Measurements from ENCODE around the gene DCDC2C.

DNA sequence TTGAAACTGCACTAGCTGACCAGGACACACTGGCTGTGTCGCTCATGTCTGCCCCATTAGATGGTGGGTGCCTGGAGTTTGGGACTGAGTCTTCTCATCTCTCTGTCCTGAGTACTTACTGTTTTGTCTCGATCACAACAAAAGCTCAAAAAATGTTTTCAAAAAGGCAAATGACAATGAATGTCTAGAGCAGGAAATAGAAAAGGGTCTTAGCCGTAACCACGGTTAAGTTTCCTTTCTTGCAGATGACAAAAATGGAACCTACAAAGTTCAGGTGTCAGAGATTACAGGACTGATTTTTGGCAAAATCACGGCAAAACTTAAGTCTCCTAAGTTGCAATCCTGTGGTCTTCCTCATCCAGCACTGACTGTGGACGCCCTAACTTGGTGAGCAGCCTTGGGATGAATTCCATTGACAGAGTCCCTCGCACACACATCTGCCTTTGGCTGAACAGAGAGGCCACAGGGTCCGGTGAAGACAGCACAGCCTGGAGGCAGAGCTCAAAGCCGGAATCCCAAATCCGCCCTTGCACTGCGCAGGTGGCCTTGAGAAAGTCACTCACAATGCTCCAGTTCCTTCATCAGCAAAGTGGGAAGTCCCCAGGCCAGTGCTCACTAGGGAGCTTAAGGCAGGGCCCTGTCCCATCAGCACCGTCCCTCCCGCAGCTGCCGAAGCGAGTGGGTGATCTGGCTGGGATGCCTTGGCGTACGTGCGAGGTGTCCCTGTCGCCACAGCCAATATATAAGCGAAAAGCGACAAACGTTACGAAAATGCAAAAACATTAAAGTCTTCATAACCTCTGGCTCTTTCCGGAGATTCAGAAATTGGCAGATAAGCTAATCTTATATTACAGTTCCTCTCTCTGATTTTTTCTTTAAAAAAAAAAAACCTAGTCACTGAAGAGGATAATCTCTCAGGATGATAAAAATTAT is 55.1 kb downstream of the EIPR1 start:
- RAMPAGE, long total RNA: no peak
- RRBS, 2 experiments: 100% methylated on average over 1 of the region's 24 CpGs
CAGE:
- cytosol, long polyA minus RNA: no peak
- cytosol, long polyA plus RNA: no peak
- long polyA plus RNA: no peak
- nucleolus, long total RNA: no peak
- nucleus, long polyA plus RNA: no peak
- nucleus, long total RNA: no peak

GRCh38 chr2:3472293-3473265 is 46.8 kb downstream of the ADI1 start:
- RAMPAGE, long total RNA: no peak
- RRBS, 2 experiments: no CpG with 5 or more reads among the region's 24 CpGs
CAGE:
- cytosol, long polyA minus RNA: no peak
- cytosol, long polyA plus RNA: no peak
- long polyA plus RNA: no peak
- nucleolus, long total RNA: no peak
- nucleus, long polyA plus RNA: no peak
- nucleus, long total RNA: no peak

- RAMPAGE, long total RNA: no peak
- RRBS, 2 experiments: 95 to 98% methylated on average over 1 of the region's 6 CpGs
CAGE:
- cytosol, long polyA minus RNA: no peak
- cytosol, long polyA plus RNA: no peak
- long polyA plus RNA: no peak
- nucleolus, long total RNA: no peak
- nucleus, long polyA plus RNA: no peak
- nucleus, long total RNA: no peak
These were observed 38.7 kb downstream of the ADI1 start for GRCh38 chr2:3480675-3481021.

DNA sequence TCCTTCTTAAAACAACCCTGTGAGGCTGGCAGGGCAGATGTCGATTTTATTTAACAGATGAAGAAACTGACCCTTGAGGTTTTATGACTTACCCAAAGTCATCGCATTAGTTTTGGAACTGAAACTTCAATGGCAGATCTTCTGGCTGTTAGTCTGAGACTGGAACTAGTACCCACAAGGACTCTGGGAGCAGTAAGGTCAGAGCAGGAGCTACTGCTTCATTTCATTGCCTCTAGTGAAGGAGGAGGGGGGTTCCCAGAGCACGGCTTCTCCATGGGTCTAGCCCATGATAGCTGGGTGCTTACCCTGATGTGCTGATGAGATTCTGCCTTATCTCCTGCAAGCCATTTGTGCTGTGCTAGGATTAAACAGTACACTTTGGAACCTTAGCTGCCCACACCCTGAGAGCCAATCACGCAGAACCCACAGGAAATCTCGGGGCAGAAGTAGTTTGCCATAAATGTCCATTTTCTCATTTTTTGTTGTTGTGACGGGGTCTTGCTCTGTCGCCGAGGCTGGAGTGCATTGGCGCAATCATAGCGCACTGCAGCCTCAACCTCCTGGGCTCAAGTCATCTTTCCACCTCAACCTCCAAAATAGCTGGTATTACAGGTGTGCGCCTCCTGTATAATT is 5.5 kb upstream of the RNASEH1 start:
- RAMPAGE, long total RNA: no peak
- RRBS, 2 experiments: no CpG with 5 or more reads among the region's 11 CpGs
CAGE:
- cytosol, long polyA minus RNA: no peak
- cytosol, long polyA plus RNA: no peak
- long polyA plus RNA: no peak
- nucleolus, long total RNA: no peak
- nucleus, long polyA plus RNA: no peak
- nucleus, long total RNA: no peak

DNA sequence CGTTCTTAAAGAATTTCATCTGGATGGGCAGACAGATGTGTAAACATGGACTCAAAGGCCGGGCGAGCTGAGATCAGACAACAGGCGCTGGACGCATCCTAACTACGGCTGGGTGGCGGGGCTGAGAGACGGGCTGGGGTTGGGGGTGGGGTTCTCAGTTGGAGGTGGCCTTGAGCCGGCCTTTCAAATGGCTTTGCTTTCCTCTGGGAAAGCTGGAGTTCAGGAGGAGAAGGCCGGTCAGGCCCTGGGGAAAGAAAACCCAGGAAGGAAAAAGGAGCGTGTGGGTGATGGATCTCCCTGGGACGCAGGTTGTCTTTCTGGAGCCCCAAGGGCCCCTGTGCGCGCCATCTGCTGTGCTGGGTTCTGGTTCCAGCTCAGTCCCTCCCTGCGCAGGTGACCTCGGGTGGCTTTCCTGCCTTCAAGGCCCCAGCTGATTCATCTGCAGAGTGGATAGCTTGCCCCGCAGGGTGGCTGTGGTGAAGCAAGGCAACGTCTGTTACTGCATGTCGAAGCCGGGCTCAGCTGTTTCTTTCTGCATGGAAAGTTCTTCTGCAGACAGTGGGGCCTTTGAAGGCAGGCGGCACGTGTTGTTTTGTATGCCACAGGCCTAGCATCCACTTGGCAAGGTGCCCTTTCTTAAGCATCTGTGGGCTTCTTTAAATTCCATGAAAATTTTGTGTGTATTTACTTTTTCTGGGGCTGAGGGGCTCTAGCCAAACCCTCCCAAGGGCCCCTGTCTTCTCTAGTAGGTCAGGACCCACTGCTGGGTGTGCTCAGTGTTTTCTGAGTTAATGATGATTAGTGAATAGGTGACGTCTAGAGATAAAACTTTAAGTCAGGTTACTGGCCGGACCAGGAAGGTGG is 670 bp upstream of the ALLC start:
- RAMPAGE, long total RNA: no peak
- RRBS, 2 experiments: 31% methylated on average over 4 of the region's 24 CpGs; no CpG with 5 or more reads in 1 of the 2 experiments
CAGE:
- cytosol, long polyA minus RNA: no peak
- cytosol, long polyA plus RNA: no peak
- long polyA plus RNA: no peak
- nucleolus, long total RNA: no peak
- nucleus, long polyA plus RNA: no peak
- nucleus, long total RNA: no peak

DNA sequence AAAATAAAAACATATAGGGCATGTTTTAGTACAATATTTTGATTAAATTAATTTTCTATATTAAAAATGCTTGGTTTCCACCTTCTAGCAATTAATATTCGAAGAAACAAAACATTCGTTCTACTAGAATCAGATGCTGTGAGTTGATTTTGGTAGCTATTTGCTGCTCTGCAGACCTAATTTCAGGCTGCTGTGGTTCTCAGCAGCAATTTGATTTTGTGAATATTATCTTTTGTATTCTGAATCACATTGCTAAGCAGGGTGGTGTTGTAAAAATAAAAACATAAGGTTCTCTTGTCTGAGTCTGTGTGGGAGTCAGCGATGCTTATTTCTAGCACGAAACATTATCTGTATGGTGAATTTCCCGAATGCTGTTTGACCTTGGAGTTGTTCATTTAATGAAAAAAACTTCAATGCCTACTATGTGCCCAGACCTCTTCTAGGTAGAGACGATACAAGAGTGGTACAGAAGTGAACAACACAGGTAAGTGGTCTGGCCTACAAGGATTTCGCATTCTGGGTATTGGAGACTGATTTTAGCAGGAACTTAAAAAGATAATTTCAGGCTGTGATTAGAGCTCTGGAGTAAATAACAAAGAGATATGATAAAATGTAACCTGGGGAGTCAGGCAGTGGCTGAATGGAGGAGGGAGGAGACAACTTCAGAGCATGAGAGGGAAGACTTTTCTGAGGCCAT is 8.4 kb upstream of the DCDC2C start:
- RAMPAGE, long total RNA: no peak
- RRBS, 2 experiments: no CpG with 5 or more reads among the region's 7 CpGs
CAGE:
- cytosol, long polyA minus RNA: no peak
- cytosol, long polyA plus RNA: no peak
- long polyA plus RNA: no peak
- nucleolus, long total RNA: no peak
- nucleus, long polyA plus RNA: no peak
- nucleus, long total RNA: no peak

- RAMPAGE, long total RNA: no peak
- RRBS, 2 experiments: 18 to 79% methylated on average over 21 to 26 of the region's 94 CpGs
CAGE:
- cytosol, long polyA minus RNA: no peak
- cytosol, long polyA plus RNA: no peak
- long polyA plus RNA: no peak
- nucleolus, long total RNA: no peak
- nucleus, long polyA plus RNA: no peak
- nucleus, long total RNA: no peak
These were observed at the start of gene DCDC2C for GRCh38 chr2:3703352-3704037. Gene DCDC2C (plus strand): TSS chr2:3703575.

GRCh38 chr2:4135824-4136121 is 432.4 kb downstream of the DCDC2C start:
- RAMPAGE, long total RNA: no peak
- RRBS, 2 experiments: no CpG with 5 or more reads among the region's 14 CpGs
CAGE:
- cytosol, long polyA minus RNA: no peak
- cytosol, long polyA plus RNA: no peak
- long polyA plus RNA: no peak
- nucleolus, long total RNA: no peak
- nucleus, long polyA plus RNA: no peak
- nucleus, long total RNA: no peak

- RAMPAGE, long total RNA: no peak
- RRBS, 2 experiments: no CpG with 5 or more reads among the region's 10 CpGs
CAGE:
- cytosol, long polyA minus RNA: no peak
- cytosol, long polyA plus RNA: no peak
- long polyA plus RNA: no peak
- nucleolus, long total RNA: no peak
- nucleus, long polyA plus RNA: no peak
- nucleus, long total RNA: no peak
These were observed 2.1 kb upstream of the SOX11 start for GRCh38 chr2:5690037-5690535.

GRCh38 chr2:5776973-5777612 is 84.9 kb downstream of the SOX11 start:
- RAMPAGE, long total RNA: no peak
- RRBS, 2 experiments: no CpG with 5 or more reads among the region's 5 CpGs
CAGE:
- cytosol, long polyA minus RNA: no peak
- cytosol, long polyA plus RNA: no peak
- long polyA plus RNA: no peak
- nucleolus, long total RNA: no peak
- nucleus, long polyA plus RNA: no peak
- nucleus, long total RNA: no peak

GRCh38 chr2:6069284-6069785 is 377.2 kb downstream of the SOX11 start:
- RAMPAGE, long total RNA: no peak
- RRBS, 2 experiments: no CpG with 5 or more reads among the region's 7 CpGs
CAGE:
- cytosol, long polyA minus RNA: no peak
- cytosol, long polyA plus RNA: no peak
- long polyA plus RNA: no peak
- nucleolus, long total RNA: no peak
- nucleus, long polyA plus RNA: no peak
- nucleus, long total RNA: no peak

DNA sequence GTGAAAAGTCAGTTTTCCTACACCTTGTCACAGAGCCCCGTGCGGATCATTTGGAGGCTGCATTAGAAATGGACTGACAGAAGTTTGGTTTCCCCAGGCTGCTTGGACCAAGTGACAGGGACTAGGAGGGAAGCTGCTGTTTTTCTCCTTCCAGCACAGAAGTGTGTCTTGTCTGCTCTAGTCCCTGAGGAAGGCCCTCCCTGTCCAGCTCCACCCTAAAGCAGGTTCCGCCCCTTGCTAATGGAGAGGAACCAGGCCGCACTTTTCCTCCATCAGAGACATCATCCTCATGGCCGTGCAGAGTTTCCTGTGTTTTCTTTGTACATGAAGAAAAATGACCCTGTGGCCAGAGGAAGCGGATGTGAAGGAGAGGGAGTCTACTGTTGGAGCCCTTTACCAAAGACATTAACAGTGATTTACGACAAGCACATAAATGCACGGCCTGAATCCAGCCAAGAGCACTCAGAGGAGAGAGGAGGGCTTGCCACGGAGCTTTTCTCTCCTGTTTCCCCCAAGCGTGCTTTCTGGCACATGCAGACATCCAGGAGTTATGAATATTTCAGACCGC is 109.5 kb downstream of the RNF144A start:
- RAMPAGE, long total RNA: no peak
- RRBS, 2 experiments: no CpG with 5 or more reads among the region's 11 CpGs
CAGE:
- cytosol, long polyA minus RNA: no peak
- cytosol, long polyA plus RNA: no peak
- long polyA plus RNA: no peak
- nucleolus, long total RNA: no peak
- nucleus, long polyA plus RNA: no peak
- nucleus, long total RNA: no peak

- RAMPAGE, long total RNA: no peak
- RRBS, 2 experiments: 4 to 5% methylated on average over 31 to 32 of the region's 59 CpGs
CAGE:
- cytosol, long polyA minus RNA: no peak
- cytosol, long polyA plus RNA: no peak
- long polyA plus RNA: no peak
- nucleolus, long total RNA: no peak
- nucleus, long polyA plus RNA: no peak
- nucleus, long total RNA: no peak
These were observed 514.0 kb downstream of the RNF144A start for GRCh38 chr2:7430901-7431837.

GRCh38 chr2:7567504-7568052 is 650.4 kb downstream of the RNF144A start:
- RAMPAGE, long total RNA: no peak
- RRBS, 2 experiments: no CpG with 5 or more reads among the region's 5 CpGs
CAGE:
- cytosol, long polyA minus RNA: no peak
- cytosol, long polyA plus RNA: no peak
- long polyA plus RNA: no peak
- nucleolus, long total RNA: no peak
- nucleus, long polyA plus RNA: no peak
- nucleus, long total RNA: no peak

GRCh38 chr2:7722247-7722913 is 805.2 kb downstream of the RNF144A start:
- RAMPAGE, long total RNA: no peak
- RRBS, 2 experiments: no CpG with 5 or more reads among the region's 13 CpGs
CAGE:
- cytosol, long polyA minus RNA: no peak
- cytosol, long polyA plus RNA: no peak
- long polyA plus RNA: no peak
- nucleolus, long total RNA: start-site peak on the plus strand at chr2:7722517-7722531, 39 reads
- nucleus, long polyA plus RNA: start-site peak on the plus strand at chr2:7722514-7722557, 81 and 70 reads in 2 replicates
- nucleus, long total RNA: no peak

- RAMPAGE, long total RNA: no peak
- RRBS, 2 experiments: no CpG with 5 or more reads among the region's 15 CpGs
CAGE:
- cytosol, long polyA minus RNA: no peak
- cytosol, long polyA plus RNA: no peak
- long polyA plus RNA: no peak
- nucleolus, long total RNA: no peak
- nucleus, long polyA plus RNA: no peak
- nucleus, long total RNA: no peak
These were observed 432.6 kb upstream of the ID2 start for GRCh38 chr2:8249150-8249750.

- RAMPAGE, long total RNA: no peak
- RRBS, 2 experiments: no CpG with 5 or more reads among the region's 6 CpGs
CAGE:
- cytosol, long polyA minus RNA: no peak
- cytosol, long polyA plus RNA: no peak
- long polyA plus RNA: no peak
- nucleolus, long total RNA: no peak
- nucleus, long polyA plus RNA: no peak
- nucleus, long total RNA: no peak
These were observed 382.9 kb upstream of the ID2 start for GRCh38 chr2:8298805-8299443.

GRCh38 chr2:8303480-8304117 is 378.3 kb upstream of the ID2 start:
- RAMPAGE, long total RNA: no peak
- RRBS, 2 experiments: no CpG with 5 or more reads among the region's 14 CpGs
CAGE:
- cytosol, long polyA minus RNA: no peak
- cytosol, long polyA plus RNA: no peak
- long polyA plus RNA: no peak
- nucleolus, long total RNA: no peak
- nucleus, long polyA plus RNA: no peak
- nucleus, long total RNA: no peak

GRCh38 chr2:8379960-8380487 is 301.8 kb upstream of the ID2 start:
- RAMPAGE, long total RNA: no peak
- RRBS, 2 experiments: no CpG with 5 or more reads among the region's 7 CpGs
CAGE:
- cytosol, long polyA minus RNA: no peak
- cytosol, long polyA plus RNA: no peak
- long polyA plus RNA: no peak
- nucleolus, long total RNA: no peak
- nucleus, long polyA plus RNA: no peak
- nucleus, long total RNA: no peak

DNA sequence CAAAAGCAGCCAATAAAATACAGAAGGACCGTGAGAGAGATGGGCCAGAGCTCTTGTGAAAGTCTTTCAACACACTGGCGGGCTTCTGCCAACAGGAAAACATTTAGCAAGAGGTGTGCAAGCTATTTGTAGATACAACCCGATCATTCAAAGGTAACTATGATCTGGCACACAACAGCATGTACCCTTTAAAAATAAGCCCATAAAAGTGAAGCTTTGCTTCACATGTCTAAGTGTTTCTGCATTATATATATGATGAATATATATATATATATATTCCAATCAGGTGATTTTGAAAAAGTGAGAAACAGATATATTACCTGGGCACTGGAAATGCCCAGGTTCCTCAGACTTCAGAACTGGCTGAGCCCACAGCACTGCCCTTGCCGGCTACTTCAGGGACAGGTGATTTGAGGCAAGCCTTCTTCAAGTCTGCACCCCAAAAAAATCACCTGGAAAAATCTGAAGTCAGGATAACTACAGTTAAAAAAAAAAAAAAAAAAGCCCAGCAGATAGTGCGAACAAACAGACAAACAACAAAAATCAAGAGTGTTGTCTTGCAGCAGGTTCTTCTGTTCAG is 267.8 kb upstream of the ID2 start:
- RAMPAGE, long total RNA: no peak
- RRBS, 2 experiments: no CpG with 5 or more reads among the region's 5 CpGs
CAGE:
- cytosol, long polyA minus RNA: no peak
- cytosol, long polyA plus RNA: no peak
- long polyA plus RNA: no peak
- nucleolus, long total RNA: no peak
- nucleus, long polyA plus RNA: no peak
- nucleus, long total RNA: no peak